Ishikawa (cell line): ENCODE results near the gene BNIP2.

GRCh38 chr15:59549635-59550168 lies 61.9 kb upstream of the GCNT3 start:
- RRBS = no CpG with 5 or more reads among the region's 4 CpGs

DNA sequence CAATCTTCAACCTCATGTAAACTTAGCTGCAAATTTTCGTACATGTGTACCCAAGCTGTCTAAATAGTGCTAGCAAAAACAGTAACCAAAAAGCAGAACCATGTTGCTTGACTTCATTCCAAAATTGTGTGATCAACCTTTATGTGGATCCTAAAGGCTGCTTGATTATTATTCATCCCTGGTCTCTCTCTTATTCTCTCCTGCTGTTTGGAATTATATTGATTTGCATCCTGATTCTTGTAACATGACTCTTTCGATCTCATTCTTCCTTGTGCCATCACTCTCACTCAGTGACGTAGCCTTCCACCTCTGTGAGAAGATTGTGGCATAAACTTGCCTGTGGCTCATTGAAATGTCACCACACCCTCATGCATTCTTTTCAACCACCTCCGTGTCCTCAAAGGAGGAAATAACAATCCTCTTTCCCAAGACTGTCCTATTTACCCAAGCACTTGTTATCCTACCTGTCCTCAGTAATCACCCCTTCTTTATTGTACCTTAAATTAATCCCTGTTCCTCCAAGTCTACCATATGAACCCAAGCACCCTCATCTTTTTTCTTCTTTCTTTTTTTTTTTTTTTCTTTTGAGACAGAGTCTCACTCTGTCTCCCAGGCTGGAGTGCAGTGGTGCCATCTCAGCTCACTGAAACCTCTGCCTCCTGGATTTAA lies 41.2 kb upstream of the GCNT3 start:
- RRBS = no CpG with 5 or more reads among the region's 4 CpGs

- RRBS = no CpG with 5 or more reads among the region's 2 CpGs
Observed at GRCh38 chr15:59587277-59587796, 24.2 kb upstream of the GCNT3 start.

DNA sequence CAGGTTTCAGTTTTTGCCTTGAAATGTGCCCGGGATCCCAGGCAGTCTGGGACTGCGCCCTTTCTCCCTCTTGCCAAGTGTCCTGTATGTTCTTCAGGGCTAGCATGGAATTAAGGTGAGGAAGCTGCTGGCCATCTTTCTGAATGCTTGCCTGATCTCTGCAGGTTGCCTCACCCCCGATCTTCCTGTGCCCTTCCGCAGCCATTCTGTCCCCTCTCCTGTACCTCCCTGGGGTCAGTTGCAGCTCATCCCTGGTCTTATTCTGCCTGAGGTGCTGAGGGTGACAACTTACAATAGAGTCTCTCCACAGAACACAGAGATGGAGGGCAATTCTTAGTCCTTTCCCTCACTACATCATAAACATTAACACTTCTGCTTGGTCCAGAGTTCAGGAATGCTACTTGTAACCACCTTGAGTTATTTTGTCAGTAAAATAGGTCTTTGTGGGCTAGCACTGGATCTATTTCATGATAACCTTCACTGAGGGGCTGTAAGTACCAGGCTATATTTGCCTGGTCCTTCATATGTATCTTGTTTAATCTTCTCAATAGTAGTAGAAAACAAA lies 1.1 kb downstream of the GCNT3 start:
- RRBS = no CpG with 5 or more reads among the region's 4 CpGs

GRCh38 chr15:59616191-59616984 lies 4.8 kb downstream of the GCNT3 start:
- RRBS = no CpG with 5 or more reads among the region's 7 CpGs

- RRBS = 2% methylated on average over 13 of the region's 50 CpGs
Observed at GRCh38 chr15:59689213-59689712, at the start of gene BNIP2. Gene BNIP2, minus strand, starts transcription at chr15:59689320.

GRCh38 chr15:60351633-60352019 lies 46.2 kb downstream of the ANXA2 start:
- RRBS = no CpG with 5 or more reads among the region's 4 CpGs

DNA sequence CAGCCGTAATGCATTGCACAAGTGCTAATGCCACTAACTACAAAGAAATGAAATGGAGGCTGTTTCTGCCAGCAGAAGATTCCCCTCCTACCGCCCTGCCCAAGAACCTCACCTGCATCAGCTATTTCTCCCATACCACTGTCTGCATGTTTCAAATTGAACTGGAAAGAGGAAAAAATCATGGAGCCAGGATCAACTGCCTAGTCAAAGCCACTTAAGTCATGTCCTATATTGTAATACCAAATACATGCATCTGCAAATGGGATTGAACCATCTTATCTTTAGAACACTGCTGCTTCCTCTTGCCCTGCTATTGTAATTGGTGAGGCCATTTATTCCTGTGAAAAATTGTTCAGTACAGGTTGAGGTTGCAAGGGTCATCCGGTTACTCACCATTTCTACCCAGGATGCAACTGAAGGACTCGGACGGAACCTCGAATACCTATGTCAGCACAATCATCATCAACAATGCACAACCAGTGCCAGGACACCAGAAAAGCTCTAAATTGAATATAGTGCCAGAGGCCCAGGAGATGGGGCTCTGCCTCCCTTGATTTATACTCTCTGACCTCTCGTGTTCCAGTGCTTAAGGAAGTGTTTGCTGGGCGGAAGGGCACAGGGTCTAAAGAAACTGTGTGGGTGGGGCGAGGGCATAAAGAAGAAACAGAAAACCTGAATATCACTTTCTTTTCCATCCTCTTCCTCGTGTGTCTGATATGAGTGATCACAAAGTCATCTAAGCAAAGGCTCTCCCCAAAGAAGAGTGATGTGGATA lies 27.4 kb downstream of the ANXA2 start:
- RRBS = no CpG with 5 or more reads among the region's 10 CpGs

- RRBS = no CpG with 5 or more reads among the region's 14 CpGs
Observed at GRCh38 chr15:60376525-60377274, 21.1 kb downstream of the ANXA2 start.

GRCh38 chr15:60402521-60403154 lies 4.9 kb upstream of the ANXA2 start:
- RRBS = no CpG with 5 or more reads among the region's 3 CpGs

DNA sequence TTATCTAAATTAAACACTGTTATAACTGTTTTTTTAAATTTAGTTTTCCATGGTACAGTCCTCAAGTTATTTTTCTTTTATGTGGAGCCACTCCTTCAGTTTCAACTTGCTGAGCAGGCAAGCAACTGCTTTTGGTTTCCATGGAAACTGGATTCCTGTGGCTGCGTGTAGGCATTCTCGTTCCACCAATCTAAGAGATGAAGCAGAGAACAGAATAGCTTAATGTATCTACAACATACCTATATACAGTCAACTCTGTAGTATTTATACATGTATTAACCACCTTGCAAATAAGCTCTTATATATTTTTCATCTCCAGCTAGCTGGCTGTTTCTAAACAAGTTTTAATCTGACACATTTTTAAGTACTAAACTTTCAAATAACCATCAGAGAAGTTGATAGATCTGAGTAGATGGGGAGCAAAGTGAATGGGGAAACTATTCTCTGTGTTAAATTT lies 25.8 kb upstream of the ANXA2 start:
- RRBS = no CpG with 5 or more reads among the region's 2 CpGs

DNA sequence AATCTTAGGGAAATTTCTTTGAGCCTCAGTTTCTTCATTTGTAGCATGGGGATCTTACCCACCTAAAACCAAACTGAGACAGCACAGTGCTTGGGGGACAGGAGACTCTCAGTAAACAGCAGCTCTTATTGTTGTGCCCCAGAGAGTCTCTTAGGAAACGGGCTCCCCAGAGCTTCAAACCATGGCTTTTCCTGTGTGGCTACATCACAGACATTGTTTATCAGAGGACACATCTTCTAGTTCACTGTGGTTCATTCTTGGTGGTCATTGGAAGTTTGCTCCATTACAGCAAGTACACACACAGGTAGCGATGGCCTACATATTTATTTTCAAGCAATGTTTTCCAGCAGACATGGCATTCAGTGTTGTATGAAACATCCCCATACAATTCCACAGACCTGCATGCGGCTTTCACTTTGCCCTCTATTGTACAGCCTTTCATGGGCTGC lies 84.6 kb upstream of the ICE2 start:
- RRBS = no CpG with 5 or more reads among the region's 3 CpGs

DNA sequence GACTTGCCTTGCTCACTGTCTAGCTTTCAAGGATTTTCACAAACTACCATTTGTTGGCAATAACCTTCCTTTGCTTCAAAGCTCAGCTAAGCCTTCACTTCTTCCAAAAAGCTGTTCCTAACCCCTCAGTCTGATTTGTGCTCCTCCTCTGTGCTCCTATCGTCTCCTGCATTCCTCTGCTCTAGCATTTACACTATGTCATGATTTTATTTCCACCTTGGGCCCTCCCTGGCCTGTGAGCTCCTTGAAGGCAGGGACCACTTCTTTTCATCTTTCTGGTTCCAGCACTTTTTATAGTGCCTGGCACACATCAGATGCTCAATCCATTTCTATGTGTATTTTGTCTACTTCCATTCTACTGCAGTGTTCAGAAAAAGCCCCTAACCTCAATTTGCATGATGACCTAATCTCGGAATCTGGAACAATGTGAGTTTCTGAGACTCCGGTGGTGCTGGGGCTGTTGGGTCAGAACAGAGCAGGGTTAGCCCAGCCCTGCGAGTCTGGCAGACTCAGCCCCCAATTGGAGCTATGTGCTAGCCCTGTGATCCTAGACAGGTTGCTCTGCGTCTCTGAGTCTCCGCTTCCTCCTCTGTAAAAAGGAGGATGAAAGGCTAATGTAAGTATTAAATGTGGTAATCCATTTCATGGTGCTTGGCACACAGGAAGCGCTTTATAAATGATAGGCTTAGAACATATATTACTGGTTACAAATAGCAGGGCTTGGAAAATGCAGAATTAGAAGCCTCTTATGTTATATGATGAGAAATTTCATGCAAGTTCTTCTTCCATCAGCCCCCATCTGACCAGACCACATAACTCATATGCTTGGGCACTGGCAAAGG lies 94.9 kb upstream of the ICE2 start:
- RRBS = no CpG with 5 or more reads among the region's 7 CpGs

GRCh38 chr15:60590657-60591233 lies 111.8 kb upstream of the ICE2 start:
- RRBS = 20% methylated on average over 3 of the region's 22 CpGs

DNA sequence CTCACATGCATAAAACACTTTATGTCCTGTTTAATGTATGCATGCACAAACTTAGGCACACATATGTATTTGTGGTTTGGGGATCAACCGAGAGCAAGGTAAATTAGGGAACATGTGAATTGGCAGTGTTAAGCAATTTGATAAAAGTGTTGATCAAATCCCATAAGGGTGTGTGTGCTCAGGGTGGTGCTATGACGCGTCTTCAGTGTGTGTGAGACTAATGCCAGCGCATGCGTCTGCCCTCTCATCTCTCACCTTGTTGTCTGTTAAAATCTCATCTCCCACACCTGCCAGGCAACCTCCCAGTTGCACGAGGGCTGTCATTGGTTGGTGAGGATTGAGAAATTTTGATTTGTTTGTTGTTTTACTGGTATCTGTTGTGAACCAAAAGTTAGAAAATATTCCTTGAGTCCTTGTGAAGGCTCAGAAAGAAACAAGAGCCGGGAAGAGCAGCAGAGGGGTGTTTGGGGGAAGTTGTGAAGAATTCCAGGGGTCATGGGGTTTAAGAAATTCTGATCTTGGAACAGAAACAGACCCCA lies 137.2 kb upstream of the ICE2 start:
- RRBS = no CpG with 5 or more reads among the region's 7 CpGs

DNA sequence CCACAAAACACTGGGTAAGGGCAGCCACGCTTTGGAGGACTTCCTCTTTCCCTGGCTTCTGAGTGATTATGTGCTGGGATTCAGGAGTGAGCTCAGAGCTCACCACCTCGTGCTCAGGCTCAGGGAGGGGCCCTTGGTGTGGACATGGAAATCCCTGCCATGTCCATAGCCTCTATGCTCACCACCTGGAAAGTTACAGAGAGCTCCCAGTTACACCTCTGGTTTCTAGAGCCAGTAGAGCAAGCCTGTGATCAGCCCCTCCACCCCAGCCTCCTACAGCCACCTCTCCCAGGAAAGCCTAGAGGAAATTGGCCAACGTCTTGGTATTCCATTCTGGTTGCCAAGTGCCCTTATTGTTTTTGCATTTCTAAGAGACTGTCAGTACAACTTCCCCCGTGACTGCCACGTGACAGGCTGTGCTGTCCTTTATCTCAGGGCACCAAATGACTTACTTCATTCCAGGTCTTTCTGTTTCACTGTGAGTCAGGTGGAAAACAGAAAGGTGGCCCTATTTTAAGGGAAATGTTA lies 315.9 kb downstream of the RORA start:
- RRBS = no CpG with 5 or more reads among the region's 5 CpGs

DNA sequence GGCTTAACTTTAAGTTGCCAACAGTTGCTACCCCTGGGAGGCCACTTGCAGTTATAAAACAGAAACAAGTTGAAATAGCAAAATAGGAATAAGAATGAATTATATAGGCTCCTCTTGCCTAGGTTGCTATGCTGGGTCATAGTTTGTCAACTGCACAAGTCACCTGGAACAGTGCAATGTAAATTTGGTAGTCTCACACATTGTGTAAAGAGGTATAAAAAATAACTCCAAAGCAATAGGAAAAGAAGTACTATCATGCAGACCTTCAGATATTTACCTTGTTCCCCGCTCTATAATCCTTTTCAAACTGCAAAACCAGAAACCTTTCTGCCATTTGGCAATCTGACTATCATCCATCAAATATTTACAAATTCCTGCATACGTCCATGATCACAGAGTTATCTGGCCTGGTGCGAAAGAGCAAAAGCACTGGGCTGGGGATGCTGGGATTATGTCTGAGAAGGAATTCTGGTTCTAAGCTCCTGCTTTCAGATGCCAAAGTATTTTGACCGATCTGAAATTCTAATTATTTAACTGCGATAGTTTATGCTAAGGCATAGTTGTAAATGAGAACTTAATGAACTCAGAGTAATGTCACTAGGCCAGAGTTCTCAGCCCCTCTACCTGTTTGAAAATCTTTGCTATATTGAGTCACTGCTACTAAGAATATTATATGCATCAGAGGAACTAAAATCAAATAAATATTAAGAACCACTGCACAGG lies 143.1 kb downstream of the RORA start:
- RRBS = no CpG with 5 or more reads among the region's 5 CpGs

- RRBS = no CpG with 5 or more reads among the region's 8 CpGs
Observed at GRCh38 chr15:61327045-61327626, 98.0 kb upstream of the RORA start.

DNA sequence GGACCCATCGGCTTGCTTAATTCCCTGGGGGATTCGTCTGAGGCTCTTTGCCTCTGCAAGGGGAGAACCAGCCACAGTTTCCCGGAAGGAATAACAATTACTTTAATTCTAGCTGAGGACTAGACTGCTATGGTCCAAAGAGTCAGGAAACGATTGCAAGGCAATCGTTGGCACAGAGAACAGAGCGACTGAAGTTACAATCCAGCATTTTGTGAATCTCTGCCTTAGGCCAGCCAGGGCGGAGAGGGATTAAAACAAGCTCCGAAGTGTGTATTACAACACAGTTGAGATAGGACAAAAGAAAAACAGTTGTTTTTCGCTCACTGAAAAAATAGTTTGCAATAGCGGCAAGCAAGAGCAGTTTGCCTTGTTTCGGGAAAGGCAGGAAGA lies 319 bp downstream of the C2CD4A start:
- RRBS = no CpG with 5 or more reads among the region's 11 CpGs